HTERT-HM (cell line): ENCODE data around the gene COX18.

DNA sequence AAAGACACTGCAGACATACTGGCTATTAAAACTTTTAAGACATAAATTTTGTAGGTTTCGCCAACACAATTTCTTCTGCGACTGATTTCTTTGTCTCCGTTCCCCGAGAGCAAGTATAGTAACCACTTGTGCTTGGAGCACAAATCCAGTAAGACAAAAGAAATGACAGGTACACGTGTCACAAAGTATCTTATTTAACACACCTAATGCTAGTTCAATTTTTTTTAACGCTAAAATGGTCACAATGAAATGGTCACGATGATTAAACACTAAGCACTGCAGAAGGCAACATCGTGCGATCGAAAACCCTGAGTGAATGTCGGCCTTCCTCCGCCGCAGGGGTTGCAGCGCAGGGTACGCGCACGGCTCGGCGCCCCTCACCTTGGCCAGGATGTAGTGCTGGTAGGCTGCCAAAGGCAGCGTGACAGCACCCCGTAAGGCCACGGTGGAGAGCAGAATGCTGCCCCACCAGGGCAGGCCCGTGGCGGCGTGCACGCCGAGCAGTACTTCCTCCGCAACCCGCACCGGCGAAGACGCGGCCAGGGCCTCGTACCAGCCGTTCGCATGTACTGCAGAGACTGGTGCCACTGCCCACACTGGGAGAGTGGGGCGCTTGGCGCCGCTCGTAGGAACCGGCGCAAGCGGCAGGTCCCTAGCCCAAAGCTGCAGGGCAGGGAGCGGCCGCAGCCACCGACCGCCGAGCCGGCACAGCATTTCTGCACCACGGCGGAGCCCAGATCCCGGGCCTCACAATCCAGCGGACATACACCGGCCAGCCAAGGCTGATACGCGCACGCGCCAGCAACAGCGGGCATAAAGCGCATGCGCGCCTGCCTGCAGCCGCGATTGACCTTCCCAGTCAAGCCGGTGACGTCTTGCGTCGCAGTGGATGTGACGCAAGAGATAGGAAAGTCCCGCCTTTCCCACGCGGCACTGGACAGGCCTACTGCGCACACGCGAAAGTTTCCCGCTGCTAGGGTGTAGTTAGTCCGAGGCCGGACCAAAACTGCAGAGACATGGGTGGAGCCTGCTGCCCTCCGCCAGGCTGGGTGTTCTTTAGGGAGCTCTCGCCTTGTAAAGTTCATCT, at the start of gene COX18:
Gene COX18 (minus strand): TSS at position 781 of the 1,087 bp plus-strand sequence.
- RRBS: 2% methylated on average over 30 of the region's 80 CpGs

GRCh38 chr4:73096999-73097515, 27.5 kb upstream of the COX18 start:
- RRBS: no CpG with 5 or more reads among the region's 3 CpGs

DNA sequence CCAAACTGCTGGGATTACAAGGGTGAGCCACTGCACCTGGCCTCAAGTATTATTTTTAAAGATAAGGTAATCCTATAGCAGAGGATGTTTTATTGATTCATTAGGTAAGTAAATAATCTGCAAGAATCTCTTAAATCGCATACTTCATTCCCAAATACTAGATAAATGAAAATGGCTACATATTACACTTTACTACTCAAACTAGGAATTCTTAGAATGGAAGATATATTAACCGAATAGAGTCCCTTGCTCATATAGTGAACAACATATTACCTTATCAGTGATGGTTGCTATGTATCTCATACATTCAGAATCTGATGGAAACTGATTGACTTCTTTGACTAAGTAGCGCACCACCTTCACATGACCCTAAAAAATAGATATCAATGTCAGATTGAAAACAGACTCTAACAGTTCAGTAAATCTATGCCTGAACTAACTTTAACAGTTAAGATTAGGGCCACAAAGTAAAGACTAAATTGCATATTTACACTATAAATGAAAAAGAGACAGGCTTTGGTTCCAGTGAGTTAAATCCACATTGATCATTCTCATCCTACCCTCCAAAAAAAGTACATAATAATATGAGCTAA, 46.1 kb upstream of the COX18 start:
- RRBS: no CpG with 5 or more reads among the region's 3 CpGs

GRCh38 chr4:73152231-73152895, 82.8 kb upstream of the COX18 start:
- RRBS: no CpG with 5 or more reads among the region's 4 CpGs

DNA sequence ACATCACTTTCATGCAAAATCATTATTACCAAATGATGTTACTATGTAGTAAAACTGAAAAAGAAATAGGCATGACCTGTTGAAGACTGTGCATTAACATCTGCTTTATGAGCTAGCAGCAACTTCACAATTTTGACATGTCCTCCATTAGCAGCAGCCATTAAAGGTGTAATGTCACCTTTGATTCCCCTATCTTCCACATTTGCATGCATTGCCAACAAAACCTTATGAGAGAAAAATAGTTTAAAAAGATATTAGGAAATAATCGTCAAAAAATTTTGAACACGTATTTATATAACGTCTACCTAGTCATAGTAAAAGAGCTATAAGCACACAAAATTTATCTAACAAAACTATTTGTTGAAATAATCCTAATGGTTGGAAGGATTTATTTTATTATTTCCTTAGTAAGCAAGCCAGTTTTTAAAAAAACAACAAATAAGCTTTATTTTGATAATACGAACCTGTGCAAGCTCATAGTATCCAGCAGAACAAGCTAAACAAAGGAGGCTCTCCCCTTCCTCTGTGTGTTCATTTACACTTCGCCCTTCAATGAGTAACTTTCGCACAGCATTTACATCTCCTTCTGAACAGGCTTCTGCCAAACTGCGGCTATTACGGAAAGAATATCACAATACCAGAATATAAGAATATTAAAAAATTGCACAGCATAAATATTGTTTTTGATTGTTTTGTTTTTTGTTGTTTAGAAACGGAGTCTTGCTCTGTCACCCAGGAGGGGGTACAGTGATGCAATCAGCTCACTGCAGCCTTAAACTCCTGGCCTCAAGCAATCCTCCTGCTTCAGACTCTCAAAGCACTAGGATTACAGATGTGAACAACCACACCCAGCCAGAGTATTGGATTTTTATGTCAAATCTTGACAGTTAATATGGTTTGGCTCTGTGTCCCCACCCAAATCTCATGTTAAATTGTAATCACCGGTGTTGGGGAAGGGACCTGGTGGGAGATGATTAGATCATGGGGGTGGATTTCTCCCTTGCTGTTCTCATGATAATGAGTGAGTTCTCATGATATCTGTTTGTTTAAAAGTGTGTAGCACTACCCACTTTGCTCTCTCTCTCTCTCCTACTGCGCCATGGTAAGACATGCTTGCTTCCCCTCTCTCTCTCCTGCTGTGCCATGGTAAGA, 86.4 kb upstream of the COX18 start:
- RRBS: no CpG with 5 or more reads among the region's 11 CpGs

- RRBS: no CpG with 5 or more reads among the region's 1 CpG
Measured at GRCh38 chr4:73397537-73397997, 6.5 kb upstream of the ALB start.

DNA sequence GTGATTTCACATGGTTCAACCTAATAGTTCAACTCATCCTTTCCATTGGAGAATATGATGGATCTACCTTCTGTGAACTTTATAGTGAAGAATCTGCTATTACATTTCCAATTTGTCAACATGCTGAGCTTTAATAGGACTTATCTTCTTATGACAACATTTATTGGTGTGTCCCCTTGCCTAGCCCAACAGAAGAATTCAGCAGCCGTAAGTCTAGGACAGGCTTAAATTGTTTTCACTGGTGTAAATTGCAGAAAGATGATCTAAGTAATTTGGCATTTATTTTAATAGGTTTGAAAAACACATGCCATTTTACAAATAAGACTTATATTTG, 15.3 kb upstream of the AFP start:
- RRBS: no CpG with 5 or more reads among the region's 1 CpG

DNA sequence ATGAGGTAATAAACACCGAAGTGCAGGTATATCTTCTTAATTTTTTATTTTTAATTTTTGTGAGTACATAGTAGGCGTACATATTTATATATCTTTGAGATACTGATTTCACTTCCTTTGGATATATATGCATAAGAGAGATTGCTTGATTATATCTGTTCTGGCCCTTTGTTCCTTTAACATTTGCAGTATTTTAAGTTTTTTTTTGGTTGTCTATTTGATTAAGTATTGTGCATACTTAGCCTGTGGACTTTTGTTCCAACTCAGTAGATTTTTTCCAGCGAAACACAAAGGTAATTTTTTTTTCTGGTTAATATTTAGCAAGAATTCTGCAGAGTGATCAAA, 274 bp upstream of the AFM start:
- RRBS: no CpG with 5 or more reads among the region's 3 CpGs

- RRBS: no CpG with 5 or more reads among the region's 4 CpGs
Measured at GRCh38 chr4:73589268-73589871, 30.9 kb downstream of the RASSF6 start.

GRCh38 chr4:73589872-73591215, 29.9 kb downstream of the RASSF6 start:
- RRBS: no CpG with 5 or more reads among the region's 5 CpGs

GRCh38 chr4:73606179-73606906, 13.9 kb downstream of the RASSF6 start:
- RRBS: 95% methylated on average over 1 of the region's 6 CpGs

GRCh38 chr4:73607176-73607922, 12.9 kb downstream of the RASSF6 start:
- RRBS: no CpG with 5 or more reads among the region's 1 CpG

GRCh38 chr4:73619115-73619805, 976 bp downstream of the RASSF6 start:
- RRBS: no CpG with 5 or more reads among the region's 6 CpGs

DNA sequence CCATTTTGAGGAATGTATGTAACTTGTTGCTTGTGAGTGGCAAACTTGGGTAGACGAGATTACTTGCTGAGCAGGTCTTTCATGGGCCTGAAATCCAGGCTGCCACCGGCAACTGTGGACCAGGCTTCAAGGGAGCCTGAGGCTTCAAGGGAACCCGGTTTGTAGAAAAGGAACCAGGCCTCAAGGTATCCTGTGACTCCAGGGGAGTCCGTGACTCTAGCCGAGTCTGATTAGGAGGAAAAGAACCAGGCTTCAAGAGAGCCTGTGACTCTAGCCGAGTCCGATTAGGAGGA, 49.9 kb upstream of the RASSF6 start:
- RRBS: no CpG with 5 or more reads among the region's 7 CpGs

- RRBS: no CpG with 5 or more reads among the region's 5 CpGs
Measured at GRCh38 chr4:73917297-73917918, 48.2 kb downstream of the CXCL1 start.

GRCh38 chr4:74079220-74079536, 19.8 kb downstream of the CXCL2 start:
- RRBS: no CpG with 5 or more reads among the region's 3 CpGs

- RRBS: no CpG with 5 or more reads among the region's 3 CpGs
Measured at GRCh38 chr4:74109464-74109893, 10.5 kb upstream of the CXCL2 start.

DNA sequence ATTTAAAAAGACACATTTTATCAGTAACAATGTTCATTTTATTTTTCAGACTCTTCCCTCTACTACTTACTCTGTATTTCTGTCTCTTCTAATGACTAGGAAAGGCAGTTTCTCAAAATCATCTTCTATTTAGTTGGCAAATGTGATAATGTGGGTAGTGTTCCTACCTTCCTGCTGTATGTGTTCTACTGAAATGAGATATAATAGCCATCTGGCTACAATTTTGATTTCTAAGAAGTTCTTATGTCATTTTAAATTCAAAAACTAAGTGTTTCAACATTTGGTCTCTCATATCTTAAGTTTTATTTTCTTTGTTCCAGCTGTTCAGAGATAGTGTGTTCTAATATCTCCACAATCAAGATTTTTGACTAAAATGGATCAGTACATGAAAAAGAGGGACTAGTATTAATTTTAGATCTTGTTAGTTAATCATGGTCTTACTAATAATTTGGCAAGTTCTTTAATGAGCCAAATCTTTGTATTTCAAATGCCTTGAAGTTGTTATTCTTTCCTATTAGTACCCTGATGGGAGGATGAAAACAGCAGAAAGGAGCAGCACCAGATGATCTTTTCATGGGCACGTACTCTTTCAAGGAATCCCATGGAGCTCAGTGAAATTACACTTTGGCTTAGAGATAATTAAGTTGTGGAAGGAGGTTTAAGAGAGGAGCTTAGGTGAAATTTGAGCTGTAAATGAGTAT, 3.5 kb downstream of the MTHFD2L start:
- RRBS: no CpG with 5 or more reads among the region's 1 CpG